Tibial nerve (tissue), 3 donors: ENCODE data around the genes ECPAS and PTBP3.

DNA sequence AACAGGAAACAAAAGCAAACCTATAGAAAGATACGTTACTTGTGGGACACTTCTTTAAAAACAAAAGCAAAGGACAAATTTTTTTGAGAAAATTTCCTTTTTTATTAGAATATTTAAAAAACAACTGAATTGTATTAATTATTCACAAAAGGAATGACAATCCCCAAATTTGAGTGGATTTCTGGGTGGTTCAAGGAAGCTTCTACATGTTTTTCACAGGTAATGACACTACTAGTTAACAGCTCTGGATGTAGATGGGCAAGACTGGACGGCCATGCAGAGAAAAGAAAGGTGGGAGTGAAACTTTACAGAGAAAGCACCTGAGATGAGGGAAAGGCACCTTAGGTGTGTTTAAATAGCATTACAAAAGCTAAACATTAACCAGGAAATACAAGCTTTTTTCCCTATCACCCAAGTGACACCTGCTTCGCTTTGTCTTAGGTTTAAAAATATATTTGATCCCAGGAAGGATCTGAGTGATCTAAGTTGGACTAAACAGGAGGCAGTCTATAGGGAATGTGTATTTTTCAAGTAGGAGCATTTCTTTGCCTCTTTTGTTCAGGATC is 8.4 kb downstream of the C9orf152 start:
- PRO-cap = no peak
- RAMPAGE, long total RNA, 3 experiments = no peak in any of the 3 experiments

- PRO-cap = no peak
- RAMPAGE, long total RNA, 3 experiments = no peak in any of the 3 experiments
These were observed 12.8 kb upstream of the C9orf152 start for GRCh38 chr9:110220614-110221385.

- PRO-cap = bidirectional peak, plus-strand start at chr9:110579094, minus-strand start at chr9:110579099; bidirectional peak, plus-strand start at chr9:110579172, minus-strand start at chr9:110579120; bidirectional peak, plus-strand start at chr9:110579411, minus-strand start at chr9:110579384
- RAMPAGE, long total RNA, 3 experiments = start-site peak on the minus strand in 1 of 3 experiments, at chr9:110579338-110579400 at its widest, 53 reads per replicate
These were observed 573 bp downstream of the SVEP1 start for GRCh38 chr9:110578879-110579456.

DNA sequence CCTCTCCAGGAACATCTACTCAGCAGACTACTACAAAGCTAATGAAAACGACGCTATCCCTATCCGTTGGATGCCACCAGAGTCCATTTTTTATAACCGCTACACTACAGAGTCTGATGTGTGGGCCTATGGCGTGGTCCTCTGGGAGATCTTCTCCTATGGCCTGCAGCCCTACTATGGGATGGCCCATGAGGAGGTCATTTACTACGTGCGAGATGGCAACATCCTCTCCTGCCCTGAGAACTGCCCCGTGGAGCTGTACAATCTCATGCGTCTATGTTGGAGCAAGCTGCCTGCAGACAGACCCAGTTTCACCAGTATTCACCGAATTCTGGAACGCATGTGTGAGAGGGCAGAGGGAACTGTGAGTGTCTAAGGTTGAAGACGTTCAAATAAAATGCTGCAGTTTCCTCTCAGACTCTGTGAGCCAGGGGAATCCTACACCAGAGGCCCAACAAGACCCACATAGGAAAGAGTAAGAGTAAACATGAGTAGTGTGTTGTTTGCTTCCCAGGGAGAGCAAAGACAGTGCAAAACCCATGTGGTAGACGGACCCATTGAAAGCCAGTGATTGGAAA is 132.1 kb downstream of the MUSK start:
- PRO-cap = no peak
- RAMPAGE, long total RNA, 3 experiments = no peak in any of the 3 experiments

DNA sequence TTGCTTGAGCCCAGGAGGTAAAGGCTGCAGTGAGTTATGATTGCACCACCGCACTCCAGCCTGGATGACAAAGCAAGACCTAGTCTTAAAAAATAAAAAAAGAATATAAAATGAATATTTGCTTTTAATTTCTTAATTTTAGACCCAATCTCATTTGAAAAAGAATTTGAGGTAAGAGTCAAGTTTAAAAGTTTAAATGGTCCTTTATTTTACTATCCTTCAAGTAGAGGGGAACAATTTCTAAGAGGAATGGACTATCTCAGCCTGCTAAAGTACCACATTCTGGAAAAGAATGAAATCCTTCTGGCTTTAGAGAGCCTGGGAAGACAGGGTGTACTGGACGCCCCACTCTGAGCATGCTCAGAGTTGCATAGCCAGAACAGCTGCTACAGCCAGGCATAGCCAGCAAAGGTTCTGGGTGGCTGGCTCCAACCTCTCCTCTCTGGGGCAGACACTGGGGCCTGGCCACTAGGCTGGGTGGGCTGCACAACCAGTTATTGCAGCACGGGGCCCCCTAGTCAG is 143.3 kb downstream of the LPAR1 start:
- PRO-cap = no peak
- RAMPAGE, long total RNA, 3 experiments = no peak in any of the 3 experiments

- PRO-cap = no peak
- RAMPAGE, long total RNA, 3 experiments = no peak in any of the 3 experiments
These were observed 27.7 kb downstream of the ECPAS start for GRCh38 chr9:111456373-111457076.

DNA sequence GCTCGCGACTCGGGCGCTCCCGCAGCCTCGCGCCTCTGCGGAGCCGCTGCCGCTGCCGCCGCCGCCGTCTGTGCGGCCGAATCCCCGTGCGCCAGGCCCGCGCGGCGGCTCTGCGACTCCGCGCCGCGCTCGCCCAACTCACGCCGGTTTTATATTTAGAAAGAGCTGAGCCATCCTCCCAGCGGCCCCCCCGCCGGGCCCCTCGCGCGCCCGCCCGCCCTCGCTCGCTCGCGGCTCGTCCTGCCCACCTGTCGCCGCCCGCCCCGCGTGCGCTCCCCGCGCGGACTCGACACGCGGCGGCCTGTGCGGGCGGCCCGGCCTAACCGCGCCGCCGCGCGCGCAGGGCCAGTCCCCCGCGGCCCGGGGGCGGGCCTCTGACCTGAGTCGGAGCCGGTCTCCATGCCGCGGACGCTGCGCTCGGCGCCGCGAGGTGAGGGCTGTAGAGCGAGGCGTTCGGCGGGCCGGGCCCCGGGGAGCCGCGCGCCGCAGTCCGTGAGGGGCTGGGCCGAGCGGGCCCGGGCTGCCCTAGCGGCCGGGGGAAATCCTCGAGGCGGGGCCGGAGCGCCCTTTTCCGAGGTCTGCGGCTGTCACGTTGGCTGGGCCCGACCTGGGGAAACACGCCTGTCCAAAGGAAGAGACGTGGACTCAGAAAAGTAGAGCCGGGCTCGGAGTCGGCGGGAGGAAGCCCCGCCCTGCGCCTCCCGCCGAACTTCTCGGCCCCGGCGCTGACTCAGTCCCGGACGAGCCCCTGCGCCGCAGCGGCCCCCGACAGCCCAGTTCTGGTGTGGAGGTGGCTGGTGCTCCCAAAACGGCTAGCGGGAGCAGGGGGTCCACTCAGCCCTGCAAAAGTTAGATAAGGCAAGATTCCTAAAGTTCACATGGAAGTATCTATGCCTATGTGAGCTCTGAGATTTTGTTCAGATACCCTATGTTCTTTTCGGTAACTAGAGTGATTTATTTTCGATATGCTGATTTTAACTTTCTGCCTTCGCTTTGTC is at the start of gene ECPAS:
Gene ECPAS (minus strand): TSS at position 647 of the 998 bp plus-strand sequence.
- PRO-cap = bidirectional peak, plus-strand start at position 247 of the sequence, minus-strand start at position 151 of the sequence; bidirectional peak, plus-strand start at position 733 of the sequence, minus-strand start at position 715 of the sequence
- RAMPAGE, long total RNA, 3 experiments = start-site peak on the minus strand in 2 of 3 experiments, centred at positions 312 to 497 of the sequence, 17 to 36 reads per replicate

DNA sequence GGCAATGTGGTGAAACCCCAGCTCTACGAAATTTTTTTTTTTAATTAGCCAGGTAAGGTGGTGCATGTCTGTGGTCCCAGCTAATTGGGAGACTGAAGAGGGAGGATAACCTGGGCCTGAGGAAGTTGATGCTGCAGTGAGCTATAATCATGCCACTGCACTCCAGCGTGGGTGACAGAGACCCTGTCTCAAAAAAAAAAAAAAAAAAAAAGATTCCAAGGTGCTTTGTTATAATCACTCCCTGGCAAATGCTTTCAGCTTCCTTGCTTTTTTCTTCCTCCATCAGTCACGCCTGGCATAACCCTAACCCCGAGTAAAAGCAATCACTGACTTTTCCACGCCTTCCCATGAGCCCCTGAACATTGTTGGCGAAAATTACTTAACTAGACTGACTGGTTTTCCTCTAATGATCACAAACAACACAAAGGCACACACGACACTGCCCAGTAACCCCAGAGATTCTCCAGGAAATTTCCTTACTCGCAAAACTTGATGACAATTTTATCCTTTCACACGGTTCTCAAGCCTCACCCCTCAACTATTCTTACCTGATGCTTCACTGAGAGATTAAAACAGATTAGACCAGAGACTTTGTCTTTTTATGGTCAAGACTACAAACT is 11.3 kb upstream of the PTGR1 start:
- PRO-cap = no peak
- RAMPAGE, long total RNA, 3 experiments = no peak in any of the 3 experiments

GRCh38 chr9:111868460-111868848 is 28.2 kb upstream of the UGCG start:
- PRO-cap = no peak
- RAMPAGE, long total RNA, 3 experiments = no peak in any of the 3 experiments

DNA sequence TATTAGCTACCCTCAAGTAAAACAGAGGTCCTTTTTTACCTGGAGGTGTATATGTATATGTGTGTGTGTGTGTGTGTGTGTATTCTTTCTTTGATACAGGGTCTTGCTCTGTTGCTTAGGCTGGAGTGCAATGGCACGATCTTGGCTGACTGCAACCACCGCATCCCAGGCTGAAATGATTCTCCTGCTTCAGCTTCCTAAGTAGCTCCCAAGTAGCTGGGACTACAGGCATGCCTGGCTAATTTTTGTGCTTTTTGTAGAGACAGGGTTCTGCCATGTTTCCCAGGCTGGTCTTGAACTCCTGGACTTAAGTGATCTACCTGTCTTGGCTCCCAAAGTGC is 3.8 kb downstream of the UGCG start:
- PRO-cap = no peak
- RAMPAGE, long total RNA, 3 experiments = no peak in any of the 3 experiments

DNA sequence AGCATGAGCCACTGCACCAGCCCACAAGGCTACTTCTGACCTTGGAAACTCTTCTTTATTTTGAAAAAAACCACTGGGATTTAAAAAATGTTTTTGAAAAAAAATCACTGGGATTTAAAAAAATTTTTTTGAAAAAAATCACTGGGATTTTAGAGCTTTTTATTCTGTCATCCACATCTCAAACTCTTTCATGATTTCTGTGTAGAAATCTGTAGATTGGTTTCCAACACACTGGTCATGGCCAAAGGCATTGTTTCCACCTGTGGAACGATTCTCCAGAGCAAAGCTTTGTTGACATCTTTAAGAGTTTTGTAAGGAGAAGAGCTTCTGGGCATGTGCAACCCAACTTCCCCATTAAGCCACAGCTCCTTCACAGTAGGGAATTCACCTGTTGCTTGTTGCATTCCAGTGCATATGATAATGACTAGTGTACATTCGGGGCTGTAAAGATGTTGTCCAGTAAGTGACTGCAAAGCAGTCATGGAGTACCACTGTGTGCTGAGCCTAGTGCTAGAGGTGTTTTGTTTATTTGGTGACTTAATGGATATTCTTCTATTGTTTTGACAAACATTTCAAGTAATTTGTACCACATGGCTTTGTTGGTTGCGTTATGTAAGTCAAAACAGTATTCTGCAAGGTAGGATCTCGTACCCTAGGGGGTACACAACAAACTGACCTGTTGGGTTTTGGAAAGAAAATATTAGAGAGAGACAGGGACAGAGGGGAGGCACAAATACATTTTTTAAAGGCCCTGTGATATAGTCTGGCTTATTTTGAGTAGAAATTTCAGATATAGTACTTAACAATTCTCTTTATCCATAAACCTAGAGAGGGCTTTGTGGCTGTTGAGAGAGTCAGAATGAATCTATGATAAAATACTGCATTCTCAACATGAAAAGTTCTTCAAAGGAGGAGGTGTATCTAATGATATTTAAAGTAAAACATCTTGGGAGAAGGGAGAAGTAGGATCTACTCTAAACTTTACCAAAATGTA is 12.9 kb downstream of the UGCG start:
- PRO-cap = no peak
- RAMPAGE, long total RNA, 3 experiments = no peak in any of the 3 experiments

- PRO-cap = no peak
- RAMPAGE, long total RNA, 3 experiments = no peak in any of the 3 experiments
These were observed 129.3 kb downstream of the UGCG start for GRCh38 chr9:112025992-112026325.

GRCh38 chr9:112059172-112060141 is 115.6 kb downstream of the SUSD1 start:
- PRO-cap = no peak
- RAMPAGE, long total RNA, 3 experiments = no peak in any of the 3 experiments

GRCh38 chr9:112093148-112093540 is 82.0 kb downstream of the SUSD1 start:
- PRO-cap = no peak
- RAMPAGE, long total RNA, 3 experiments = no peak in any of the 3 experiments

DNA sequence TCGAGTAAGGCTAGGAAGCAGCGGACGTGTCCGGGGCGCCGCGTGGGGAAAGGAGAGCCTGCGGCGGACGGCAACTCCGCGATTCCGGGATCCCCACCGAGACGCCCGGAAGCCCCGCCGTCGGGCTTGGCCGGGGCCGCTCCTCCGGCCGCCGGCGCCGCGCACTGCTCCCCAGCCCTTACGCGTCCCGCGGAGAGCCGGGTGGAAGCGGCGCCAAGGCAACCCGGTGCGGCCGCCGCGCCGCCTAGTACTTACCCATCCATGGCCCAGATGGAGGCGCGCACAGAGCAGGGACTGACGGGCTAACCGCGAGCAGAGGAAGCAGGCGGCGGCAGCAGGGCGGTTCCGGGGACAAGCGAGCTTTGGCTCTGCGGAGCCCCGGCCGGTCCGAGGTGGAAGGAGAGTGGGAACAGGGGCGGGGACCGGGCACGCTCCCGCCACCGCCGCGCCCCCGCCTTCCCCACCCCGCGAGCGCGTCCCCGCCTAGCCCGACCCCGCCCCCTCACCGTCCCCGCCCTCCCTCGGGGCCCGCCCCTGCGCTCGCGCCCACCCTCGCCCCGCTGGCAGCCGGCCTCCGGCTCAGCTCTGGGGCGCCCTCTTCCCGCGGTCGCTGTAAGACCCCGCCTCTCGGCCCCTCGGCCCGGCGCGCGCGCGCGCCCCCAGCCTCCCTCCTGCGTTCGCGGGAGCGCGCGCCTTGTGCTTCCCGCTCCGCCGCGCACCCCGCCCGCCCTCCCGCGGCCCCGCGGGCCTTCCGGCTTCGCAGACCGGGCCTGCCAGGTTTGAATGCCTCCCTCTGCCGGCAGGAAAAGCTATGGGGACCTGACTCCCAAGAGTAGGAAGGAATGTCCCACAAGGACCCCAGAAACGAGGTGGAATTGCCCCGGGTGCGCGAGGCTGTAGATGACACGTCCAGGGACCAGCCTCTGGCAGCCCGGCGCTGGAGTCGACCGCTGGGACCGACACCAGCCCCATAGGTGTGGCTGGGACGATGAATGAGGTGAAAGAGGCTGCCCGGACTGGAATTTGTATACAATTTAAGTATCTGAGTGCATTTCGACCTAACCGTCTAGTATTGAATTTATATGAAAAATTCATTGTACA is at the start of gene PTBP3:
Gene PTBP3 (minus strand): TSS at position 405 of the 1,101 bp plus-strand sequence.
- PRO-cap = unidirectional peak, minus-strand start at position 296 of the sequence; bidirectional peak, plus-strand start at position 706 of the sequence, minus-strand start at position 364 of the sequence
- RAMPAGE, long total RNA, 3 experiments = start-site peak on the minus strand in 3 of 3 experiments, centred at positions 384 to 401 of the sequence, 24 to 120 reads per replicate

GRCh38 chr9:112379264-112379696 is 628 bp upstream of the HSDL2 start:
- PRO-cap = no peak
- RAMPAGE, long total RNA, 3 experiments = no peak in any of the 3 experiments

DNA sequence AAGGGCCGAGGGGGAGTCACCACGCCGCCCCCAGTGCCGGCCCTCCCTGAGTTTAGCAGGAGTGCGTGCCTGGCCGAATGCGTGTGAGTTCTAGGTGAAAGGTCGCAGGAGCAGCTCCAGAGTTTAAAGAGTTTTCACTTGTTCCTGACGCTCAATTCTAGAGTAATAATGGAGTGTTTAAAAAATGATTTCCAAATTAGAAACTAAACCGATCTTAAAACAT is 428 bp downstream of the HSDL2 start:
- PRO-cap = no peak
- RAMPAGE, long total RNA, 3 experiments = no peak in any of the 3 experiments

- PRO-cap = no peak
- RAMPAGE, long total RNA, 3 experiments = no peak in any of the 3 experiments
These were observed 24.0 kb downstream of the KIAA1958 start for GRCh38 chr9:112510556-112511132.

- PRO-cap = no peak
- RAMPAGE, long total RNA, 3 experiments = no peak in any of the 3 experiments
These were observed 59.3 kb downstream of the SLC46A2 start for GRCh38 chr9:112831309-112831936.

DNA sequence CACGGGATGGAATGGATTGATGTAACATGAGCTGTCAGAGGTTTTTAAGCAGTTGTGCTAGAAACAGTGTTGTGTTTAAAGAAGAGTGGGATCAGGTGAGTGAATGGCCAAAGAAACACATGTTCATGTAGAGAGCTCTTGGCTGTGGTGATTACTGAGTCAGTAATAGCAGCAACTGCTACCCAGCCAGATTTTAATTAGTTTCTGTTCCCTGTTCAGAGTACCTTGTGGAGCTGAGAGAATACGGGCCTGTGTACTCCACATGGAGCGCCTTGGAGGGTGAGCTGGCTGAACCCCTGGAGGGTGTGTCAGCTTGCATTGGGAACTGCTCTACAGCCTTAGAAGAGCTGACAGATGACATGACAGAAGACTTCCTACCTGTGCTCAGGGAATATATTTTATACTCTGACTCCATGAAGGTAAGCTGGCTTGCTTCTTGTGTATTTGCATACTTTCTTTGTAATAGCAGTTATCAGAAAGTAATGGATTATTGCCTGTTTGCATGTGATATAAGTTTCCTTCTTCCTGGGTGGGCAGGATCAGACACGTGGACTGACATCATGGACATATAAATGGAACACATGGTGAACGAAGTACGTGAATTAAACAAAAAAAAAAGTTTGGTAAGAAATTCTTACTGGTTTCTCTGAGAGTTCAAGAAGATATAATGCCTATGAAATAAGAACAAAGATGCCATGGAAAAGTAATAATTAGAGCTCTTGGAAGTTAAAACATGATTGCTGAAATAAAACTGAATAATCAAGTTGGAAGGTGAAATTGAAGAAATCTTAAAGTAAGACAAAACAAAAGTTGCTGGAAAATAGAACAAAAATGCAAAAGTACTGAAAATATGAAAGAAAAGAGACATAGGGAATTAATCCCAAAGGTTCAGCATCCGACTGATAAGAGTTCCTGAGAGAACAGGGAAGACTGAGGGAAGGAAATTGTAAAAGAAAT is 52.1 kb downstream of the SLC46A2 start:
- PRO-cap = no peak
- RAMPAGE, long total RNA, 3 experiments = no peak in any of the 3 experiments